Esophagus muscularis mucosa (tissue), 4 donors: ENCODE data around the gene CAV2.

DNA sequence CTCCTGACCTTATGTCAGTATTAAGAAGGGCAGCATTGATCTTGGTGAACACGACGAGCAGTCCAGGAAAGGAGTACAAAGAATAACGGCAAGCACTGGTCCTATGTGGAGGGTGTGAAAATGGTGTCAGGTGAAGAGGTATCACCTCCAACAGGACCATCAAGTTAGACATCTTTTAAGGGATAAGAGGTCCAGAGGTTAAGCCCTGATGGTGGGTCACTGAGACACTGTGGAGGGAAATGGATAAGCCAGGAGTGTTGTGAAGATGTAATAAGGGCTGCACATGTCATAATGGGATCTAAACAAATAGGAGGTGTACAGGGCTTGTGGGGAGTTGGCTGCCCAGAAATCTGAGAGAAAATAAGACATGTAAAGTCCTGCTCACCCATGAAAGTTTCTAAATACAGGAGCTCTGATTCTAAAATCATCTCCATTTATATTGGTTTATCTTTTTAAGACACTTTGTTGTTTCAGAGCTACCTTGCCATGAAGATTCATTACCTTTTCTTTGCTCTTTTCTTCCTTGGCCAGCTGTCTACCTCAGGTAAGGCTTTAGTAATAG, 137.0 kb downstream of the LSMEM1 start:
- PRO-cap: no peak
- RAMPAGE, long total RNA, 4 experiments: no peak in any of the 4 experiments

GRCh38 chr7:112939982-112940725, 479 bp upstream of the BMT2 start:
- PRO-cap: bidirectional peak, plus-strand start at chr7:112940109, minus-strand start at chr7:112939875; unidirectional peak, plus-strand start at chr7:112940338
- RAMPAGE, long total RNA, 4 experiments: no peak in any of the 4 experiments

- PRO-cap: no peak
- RAMPAGE, long total RNA, 4 experiments: no peak in any of the 4 experiments
Measured at GRCh38 chr7:112940726-112941112, 1.0 kb upstream of the BMT2 start.

DNA sequence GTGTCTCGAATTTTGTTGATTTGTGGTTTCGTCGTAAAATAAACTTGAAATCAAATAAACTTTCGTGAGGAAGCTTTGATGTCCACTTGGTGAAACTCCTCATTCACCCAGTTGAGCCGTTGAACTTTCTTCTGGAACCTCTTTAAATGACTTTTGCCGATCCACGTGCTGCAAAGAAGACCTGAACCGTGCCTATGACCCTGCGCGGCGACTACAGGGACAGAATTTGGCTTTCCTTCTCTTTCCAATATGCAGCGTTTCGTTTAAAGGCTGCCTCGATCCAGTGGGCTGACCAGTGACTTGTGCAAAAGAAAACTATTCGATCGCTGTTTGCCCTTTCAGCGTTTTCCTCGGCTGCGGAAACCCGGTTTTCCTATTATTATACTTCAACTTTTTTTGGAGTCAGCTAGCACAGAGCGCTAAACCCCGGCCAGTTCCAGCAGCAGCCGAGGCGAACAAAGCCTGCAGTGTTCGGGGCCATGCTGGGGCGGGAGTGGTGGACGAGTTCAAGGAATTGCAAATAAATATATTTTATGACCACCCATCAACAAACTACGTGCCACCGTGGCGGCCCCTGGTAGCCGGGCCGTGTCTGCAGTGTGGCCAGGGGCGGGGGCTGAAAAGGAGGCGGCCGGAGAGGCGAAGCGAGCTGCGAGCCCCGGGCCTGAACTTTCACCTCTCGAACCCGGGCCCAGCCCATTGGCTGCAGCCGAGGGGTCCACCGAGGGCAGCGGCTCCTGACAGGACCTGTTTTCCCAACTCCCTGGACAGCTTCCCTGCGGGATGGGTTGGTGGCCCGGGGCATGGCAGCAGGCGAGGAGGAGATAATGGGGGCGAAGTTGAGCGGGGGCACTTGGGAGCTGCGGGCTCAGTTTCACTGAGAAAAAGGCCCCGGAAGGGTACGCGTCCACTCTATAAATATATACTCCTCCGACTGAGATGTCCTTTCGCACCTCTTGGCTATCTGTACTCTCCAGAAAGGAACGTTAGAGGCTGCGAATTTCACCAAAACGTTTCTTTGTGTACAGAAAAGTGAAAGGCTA, 164.3 kb upstream of the PPP1R3A start:
- PRO-cap: unidirectional peak, plus-strand start at position 433 of the sequence
- RAMPAGE, long total RNA, 4 experiments: no peak in any of the 4 experiments

DNA sequence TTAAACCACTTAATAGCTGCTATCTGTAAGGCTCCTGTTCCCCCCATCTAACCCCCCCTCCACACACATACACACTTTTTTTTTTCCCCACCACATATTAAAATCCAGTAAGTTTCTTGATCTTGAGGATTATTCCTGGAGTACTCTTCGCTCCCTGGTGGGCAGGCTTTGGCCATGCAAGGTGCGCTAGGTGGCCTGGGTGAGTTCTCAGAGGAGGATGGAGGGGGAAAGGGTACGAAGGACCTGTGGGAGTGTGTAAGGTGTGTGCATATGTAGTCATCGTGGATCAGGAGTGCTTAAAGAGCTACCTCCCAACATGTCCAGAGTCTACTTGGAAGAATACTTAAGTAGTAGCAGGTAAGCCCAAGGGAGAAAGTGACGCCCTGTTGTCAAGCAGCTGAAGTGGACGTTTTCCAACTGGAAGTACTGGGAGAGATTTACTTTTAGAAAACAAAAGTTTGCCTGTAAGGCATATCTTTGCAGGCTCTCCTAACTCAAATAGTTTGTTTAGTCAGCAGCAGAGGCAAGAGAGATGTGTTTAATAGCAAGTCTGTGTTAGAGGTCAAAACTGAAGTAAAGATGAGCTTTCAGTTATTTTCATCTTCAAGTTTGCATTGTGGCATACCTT, 169.4 kb upstream of the PPP1R3A start:
- PRO-cap: no peak
- RAMPAGE, long total RNA, 4 experiments: no peak in any of the 4 experiments

GRCh38 chr7:114397164-114397678, 17.4 kb upstream of the FOXP2 start:
- PRO-cap: no peak
- RAMPAGE, long total RNA, 4 experiments: no peak in any of the 4 experiments

- PRO-cap: no peak
- RAMPAGE, long total RNA, 4 experiments: start-site peak on the plus strand in 1 of 4 experiments, at chr7:114416285-114416377 at its widest, 22 reads per replicate
Measured at GRCh38 chr7:114415924-114416622, 1.5 kb downstream of the FOXP2 start.

DNA sequence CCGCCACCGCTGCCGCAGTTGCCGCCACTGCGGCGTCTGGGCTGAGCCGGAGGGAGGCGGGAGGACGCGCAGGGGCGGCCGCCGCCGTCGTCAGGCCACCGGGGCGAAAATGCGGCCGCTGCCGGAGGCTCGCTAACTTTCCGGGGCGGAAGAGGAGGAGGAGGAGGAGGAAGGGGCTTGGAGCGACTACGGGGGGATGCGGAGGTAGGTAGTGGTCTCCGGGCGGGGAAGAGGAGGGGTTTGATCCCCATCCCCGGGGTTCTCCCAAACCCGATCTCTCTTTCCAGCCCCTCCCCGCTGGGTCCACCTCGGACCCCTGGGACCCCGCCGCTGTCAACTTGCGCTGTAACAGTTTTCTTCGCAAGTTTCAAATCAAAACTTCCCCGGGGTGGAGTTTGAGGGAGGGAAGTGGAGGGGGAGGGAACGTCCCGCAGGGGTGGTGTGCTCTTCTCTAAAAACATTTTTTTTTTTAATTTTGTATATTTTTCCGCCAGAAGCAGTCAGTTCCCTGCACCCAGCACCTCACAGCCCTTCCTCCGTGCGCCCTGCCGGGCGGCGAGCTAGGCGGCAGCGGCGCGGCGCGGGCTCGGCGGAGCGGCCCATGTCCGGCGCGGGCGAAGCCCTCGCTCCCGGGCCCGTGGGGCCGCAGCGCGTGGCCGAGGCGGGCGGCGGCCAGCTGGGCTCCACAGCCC, 685 bp downstream of the MDFIC start:
- PRO-cap: bidirectional peak, plus-strand start at position 44 of the sequence, minus-strand start at position 38 of the sequence; bidirectional peak, plus-strand start at position 493 of the sequence, minus-strand start at position 347 of the sequence
- RAMPAGE, long total RNA, 4 experiments: start-site peak on the plus strand in 2 of 4 experiments, centred at positions 35 to 38 of the sequence, 103 to 156 reads per replicate

DNA sequence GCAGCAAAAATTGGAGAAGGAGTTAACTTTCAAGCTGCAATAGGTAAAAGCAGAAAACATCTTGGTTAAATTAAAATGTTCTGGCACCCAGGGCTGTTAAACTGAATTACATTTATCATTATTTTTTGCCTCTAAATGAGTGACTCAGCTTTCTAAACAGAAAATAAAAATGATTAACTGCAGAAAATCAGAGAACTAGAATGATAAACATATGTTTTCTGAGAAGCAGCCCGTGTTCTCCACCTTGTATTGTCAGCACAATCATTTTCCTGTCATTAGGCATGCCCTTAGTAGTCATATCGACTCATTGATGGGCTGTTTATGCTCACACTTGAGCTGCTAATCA, 2.1 kb downstream of the MDFIC start:
- PRO-cap: no peak
- RAMPAGE, long total RNA, 4 experiments: no peak in any of the 4 experiments

GRCh38 chr7:116228264-116228622, 17.9 kb downstream of the TES start:
- PRO-cap: no peak
- RAMPAGE, long total RNA, 4 experiments: no peak in any of the 4 experiments

GRCh38 chr7:116356272-116356693, 143.3 kb upstream of the CAV2 start:
- PRO-cap: no peak
- RAMPAGE, long total RNA, 4 experiments: no peak in any of the 4 experiments

GRCh38 chr7:116499064-116499836, at the start of gene CAV2:
CAV2 (plus strand) TSS chr7:116499738.
- PRO-cap: bidirectional peak, plus-strand start at chr7:116499703, minus-strand start at chr7:116499514
- RAMPAGE, long total RNA, 4 experiments: start-site peak on the plus strand in 4 of 4 experiments, at chr7:116499693-116499790 at its widest, 2,310 to 5,918 reads per replicate; start-site peak on the minus strand in 3 of 4 experiments, at chr7:116499507-116499543 at its widest, 15 to 37 reads per replicate

- PRO-cap: no peak
- RAMPAGE, long total RNA, 4 experiments: no peak in any of the 4 experiments
Measured at GRCh38 chr7:116626765-116627309, 45.2 kb upstream of the MET start.

- PRO-cap: no peak
- RAMPAGE, long total RNA, 4 experiments: no peak in any of the 4 experiments
Measured at GRCh38 chr7:116674400-116675209, 2.6 kb downstream of the MET start.

DNA sequence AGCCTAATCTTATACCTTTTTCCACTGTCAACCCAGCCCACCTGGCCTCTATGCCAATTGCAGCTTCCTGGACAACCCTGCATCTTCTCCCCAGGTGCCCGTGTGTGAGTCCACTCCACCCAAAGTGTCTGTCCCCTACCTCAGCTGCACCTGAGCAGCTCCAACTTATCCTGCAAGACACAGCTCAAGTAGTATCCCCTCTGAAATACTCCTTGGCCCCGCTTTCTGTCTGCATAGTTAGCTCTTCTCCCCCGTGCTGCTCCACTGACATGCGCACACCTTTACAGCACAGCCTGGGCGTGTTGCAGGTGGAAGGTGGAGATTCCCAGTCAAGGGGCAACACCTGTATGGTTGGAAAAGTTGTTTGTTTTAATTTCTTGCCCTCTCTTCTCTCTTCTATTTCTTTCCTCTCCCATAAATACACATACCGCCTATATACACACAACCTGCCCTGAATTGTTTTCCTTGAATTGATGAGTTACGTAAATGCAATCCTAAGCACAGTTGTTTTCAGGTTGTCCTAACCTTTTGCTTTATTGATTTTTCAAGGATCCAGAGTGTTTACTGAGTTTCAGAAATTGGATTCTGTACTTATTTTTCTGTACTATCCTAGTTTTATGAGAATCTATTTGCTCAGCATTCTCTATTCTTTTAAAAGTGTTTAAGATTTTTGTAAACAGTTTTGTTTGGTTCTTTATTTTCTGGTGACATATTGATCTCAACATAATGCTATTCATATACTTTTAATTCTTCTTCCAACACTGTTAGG, 14.9 kb downstream of the MET start:
- PRO-cap: no peak
- RAMPAGE, long total RNA, 4 experiments: no peak in any of the 4 experiments

DNA sequence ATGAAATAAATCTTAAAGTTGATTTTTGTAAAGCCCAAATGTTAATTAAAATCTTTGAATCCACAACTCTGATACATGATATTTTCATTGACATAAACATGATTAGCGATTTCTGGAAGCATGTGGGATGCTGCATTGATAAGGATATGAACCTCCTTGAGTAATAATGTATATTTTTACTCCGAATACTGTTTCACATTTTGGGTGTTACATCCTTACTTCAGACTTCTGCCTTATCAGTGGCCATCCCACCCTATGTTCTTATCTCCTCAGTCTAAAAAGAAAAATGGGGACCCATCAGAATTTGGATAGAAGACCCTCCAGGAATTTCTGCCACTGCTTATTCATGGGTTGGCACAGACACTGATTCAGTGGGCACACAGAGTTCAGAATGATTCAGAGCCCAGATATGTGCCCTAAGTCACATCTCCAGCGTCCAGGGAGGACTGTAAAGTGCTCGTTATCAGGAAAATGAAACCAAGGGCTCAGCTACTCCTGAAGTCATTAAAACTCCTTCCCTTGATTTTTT, 34.4 kb downstream of the MET start:
- PRO-cap: no peak
- RAMPAGE, long total RNA, 4 experiments: no peak in any of the 4 experiments

- PRO-cap: no peak
- RAMPAGE, long total RNA, 4 experiments: no peak in any of the 4 experiments
Measured at GRCh38 chr7:116771646-116771968, 90.8 kb upstream of the CAPZA2 start.

- PRO-cap: no peak
- RAMPAGE, long total RNA, 4 experiments: no peak in any of the 4 experiments
Measured at GRCh38 chr7:117156094-117156762, 166.6 kb downstream of the WNT2 start.

- PRO-cap: no peak
- RAMPAGE, long total RNA, 4 experiments: no peak in any of the 4 experiments
Measured at GRCh38 chr7:117481084-117481315, 1.2 kb downstream of the CFTR start.

DNA sequence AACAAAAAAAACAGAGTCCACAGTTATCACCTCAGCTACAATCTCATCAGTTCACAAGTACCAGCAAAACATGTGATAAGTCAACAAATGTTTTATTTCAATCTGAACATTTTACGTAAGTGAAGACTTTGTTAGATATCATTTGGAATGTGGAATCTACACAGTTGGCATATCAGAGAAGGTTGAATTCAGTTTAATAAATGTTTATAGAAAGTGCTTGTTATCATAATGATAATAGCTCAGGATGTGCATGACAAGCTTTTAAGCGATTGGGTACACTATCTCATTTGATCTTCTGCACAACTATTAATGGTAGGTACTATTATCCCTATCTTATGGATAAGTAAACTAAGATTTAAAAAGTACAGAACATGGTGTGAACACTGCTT, 52.3 kb downstream of the CFTR start:
- PRO-cap: no peak
- RAMPAGE, long total RNA, 4 experiments: no peak in any of the 4 experiments